ENCODE measurements around the gene UPP1.

- PRO-cap, result no peak
- RAMPAGE, long total RNA, 4 experiments, result no peak in any of the 4 experiments
Measured at GRCh38 chr7:44953227-44953609, 25.6 kb downstream of the MYO1G start.

DNA sequence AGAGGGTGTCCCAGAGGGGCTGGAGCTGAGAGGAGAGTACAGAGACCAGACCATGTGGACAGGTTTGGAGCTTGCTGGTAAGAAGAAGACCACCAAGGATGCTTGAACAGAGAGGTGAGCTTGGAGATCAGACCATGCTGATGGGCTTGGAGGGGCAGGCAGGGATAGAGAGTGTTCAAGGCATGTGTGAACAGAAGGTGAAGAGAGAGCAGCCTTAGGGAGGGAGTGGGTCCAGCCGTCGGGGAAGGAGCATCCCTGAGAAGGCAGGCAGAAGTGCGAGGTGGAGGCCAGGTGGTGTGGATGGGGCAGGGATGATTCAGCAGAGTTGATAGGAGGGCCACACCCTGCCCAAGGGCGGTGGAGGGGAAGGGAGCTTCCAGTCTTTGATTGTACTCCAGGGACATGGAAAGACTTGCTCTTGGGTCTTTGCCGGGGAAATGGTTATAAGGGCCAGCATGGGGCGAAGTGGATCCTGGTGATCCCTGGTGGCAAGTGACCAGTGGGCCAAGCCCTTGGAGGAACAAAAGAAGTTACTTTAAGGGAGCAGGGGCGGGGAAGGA lies 83.6 kb downstream of the RAMP3 start:
- PRO-cap, result no peak
- RAMPAGE, long total RNA, 4 experiments, result no peak in any of the 4 experiments

DNA sequence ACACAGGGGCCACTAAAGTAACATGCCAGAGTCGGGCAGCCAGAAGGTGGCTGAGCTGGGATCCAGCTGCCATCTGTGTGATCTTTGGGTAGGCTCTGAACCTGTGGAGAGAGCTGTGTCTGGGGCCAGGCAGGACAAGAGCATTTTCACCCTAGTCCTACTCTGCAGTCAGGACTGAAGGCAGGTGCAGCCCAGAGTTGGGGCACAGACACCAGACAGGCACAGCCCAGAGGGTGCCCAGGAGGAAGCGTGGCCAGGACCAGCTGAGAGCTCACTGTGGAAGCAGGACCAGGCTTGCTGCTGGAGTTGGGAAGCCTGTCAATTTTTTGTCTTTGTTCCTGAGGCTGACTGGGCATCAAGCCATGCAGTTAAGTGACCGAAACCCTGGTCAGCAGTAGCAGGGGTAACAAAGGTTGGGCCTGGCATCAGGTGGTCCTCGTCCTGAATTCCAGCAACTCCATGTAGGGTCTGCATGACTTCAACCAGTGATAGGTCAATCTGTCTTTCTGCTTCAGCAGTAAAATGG lies 113.6 kb downstream of the ADCY1 start:
- PRO-cap, result no peak
- RAMPAGE, long total RNA, 4 experiments, result no peak in any of the 4 experiments

DNA sequence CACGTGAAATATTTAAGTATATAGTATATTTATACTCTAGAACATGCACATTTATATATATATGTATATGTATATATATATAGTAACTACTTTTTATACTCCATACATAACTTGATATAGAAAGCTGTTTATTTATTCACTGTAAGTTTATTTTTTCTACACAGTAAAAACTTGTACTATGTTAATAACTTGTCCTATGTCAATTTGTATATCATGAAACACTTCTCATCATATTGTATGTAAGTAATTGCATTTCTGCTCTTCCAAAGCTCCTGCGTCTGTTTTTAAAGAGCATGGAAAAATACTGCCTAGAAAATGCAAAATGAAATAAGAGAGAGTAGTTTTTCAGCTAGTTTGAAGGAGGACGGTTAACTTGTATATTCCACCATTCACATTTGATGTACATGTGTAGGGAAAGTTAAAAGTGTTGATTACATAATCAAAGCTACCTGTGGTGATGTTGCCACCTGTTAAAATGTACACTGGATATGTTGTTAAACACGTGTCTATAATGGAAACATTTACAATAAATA lies 4.9 kb downstream of the IGFBP1 start:
- PRO-cap, result no peak
- RAMPAGE, long total RNA, 4 experiments, result no peak in any of the 4 experiments

DNA sequence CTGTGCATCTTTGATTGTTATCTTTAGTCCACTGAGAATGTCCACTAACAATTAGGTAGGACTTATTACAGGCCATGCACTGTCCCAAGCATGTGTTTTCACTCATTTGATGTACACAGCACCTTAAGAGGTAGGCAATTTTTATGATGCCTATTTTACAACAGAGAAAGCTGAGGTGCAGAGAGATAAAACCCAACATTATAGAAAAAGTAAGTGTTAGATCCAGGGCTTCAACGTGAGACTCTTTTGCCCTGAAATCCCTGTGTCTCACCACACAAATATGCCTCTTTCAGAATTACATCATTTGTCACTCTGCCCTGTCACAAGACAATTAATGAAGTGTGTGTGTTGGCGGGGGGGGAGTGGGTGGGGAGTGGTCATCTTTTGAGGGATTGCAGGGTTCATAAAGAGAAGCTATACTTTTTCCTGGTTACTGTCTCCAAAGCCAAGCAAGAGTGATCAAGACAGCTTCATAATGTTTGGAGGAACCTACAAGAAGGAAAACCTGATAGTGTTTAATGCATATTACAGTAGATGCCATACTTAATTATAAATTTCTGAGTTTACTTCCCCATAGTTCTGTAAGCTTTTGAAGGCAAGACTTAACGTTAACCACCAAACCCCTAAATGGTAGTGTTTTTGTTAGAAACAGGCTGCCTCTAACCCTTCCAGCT lies 637.7 kb upstream of the IGFBP3 start:
- PRO-cap, result no peak
- RAMPAGE, long total RNA, 4 experiments, result no peak in any of the 4 experiments

DNA sequence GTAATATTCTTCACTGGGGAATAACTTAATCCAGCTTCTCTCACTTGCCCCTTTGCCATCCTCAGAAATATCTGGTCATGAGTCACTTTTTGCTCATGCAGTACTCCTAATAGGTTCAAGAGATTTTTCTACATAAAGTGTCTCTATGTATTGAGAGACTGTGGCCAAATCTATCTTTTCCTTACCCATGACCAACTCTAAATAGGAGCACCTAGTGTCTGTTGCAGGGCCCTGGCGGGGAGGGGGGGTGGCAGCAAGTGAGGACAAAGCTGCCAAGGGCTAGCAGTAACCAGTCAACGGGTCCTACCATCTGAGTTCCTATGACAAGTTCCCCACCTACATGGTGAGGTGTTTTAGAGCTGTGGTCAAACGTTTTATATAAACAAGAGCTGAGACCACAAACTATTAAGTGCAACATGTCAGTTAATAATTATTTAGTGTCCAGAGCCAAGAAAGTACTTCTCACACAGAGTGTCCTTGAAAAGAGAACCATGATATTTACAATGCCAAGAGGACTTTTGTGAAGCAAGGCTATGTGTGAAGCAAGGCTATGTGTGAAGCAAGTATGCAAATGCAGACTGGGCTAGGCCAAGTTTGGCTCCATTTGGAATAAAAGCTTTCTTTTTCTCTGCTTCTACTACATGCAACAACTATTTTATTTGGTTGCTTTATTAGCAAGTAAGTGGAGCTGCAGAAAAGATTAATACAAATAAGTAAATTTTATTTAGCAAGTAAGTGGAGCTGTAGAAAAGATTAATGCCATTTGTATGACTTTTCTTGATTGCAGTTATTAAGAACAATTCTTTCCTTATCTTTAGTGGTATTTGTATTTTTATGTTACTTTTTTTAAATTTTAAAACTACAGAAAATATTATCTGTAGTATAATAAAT lies 434.6 kb downstream of the TNS3 start:
- PRO-cap, result no peak
- RAMPAGE, long total RNA, 4 experiments, result no peak in any of the 4 experiments

GRCh38 chr7:47259765-47260221 lies 322.1 kb downstream of the TNS3 start:
- PRO-cap, result no peak
- RAMPAGE, long total RNA, 4 experiments, result start-site peak on the minus strand in 3 of 4 experiments, at chr7:47259967-47260148 at its widest, 7 to 25 reads per replicate

DNA sequence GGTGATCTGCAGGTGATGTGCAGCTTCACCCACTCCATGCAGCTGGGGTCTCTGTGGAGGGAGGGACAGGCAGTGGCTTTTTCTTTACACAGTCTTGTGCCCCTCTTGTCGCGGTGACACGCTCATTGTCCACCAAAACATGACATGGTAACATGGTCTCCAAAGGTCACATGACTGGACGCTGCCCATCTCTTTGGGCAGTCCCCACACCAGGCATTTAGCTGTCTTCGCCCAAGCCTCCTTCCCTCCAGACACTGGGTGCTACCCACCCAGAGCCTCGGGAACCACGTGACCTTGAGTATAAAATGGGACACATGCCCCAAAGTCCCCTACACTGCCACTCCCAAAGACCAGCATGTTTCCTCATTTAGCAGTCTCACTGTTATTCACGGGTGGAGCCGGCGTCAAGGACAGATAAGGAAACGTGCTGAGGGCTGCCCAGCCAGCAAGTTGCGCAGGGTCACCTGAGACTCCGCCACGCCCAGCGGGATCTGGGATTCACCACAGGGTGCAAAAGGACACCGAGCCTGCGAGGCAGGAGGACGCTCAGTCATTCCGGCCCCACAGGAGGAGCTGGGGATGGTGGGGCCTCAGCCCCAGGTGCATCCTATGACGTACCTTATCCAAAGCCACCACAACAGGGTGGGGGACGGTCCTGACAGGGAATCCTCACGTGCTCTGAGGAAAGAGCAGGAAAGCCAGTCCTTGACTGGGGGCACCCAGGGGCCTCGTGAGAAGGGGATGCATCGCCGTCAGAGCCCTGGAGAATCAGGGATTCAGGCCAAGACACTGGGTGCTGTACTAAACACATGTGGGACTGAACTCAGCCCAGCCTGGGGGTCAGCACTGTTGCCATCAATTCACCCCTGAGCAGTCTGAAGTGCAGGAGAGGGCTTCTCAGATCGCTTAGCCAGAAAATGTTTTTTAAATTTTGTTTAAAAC lies 226.9 kb downstream of the TNS3 start:
- PRO-cap, result bidirectional peak, plus-strand start at position 524 of the sequence, minus-strand start at position 416 of the sequence
- RAMPAGE, long total RNA, 4 experiments, result no peak in any of the 4 experiments

DNA sequence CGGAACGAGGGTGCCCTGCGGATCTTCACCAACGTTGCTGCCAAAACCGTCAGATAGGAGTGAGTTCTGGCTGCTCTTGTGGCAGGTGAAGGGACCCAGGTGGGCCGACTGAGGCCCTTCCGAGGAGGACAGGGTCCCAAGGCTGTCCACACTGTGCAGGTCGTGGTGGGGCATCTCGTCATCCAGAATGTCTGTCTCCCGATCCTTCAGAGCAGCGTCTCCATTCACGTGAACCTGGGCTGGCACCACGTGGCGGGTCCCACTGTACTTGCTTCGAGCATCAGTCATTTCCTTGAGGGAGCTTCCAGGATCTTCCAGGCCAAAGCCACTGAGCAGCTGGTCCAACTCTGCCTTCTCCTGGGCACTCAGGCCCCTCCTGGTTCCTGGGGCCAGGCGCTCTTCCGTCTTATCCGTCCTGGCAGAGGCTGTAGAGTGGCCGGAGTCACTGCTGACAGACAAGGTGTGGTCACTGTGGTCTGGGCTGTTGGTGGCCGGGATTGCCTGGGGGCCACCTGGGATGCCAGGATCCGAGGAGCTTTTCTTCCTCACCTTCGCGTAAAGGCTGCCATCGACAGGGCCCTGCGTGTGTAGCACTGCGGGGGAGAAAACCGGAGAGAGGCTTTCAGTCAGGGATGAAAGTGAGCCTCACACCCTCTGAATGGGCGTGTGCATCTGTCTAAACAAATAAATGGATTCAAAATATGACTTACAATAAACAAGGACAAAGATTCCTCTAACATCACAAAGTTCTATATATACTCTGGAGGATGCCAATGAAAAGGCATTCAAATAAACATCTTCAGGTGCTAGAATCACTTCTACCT lies 212.7 kb downstream of the TNS3 start:
- PRO-cap, result no peak
- RAMPAGE, long total RNA, 4 experiments, result no peak in any of the 4 experiments

GRCh38 chr7:47380749-47381449 lies 201.0 kb downstream of the TNS3 start:
- PRO-cap, result bidirectional peak, plus-strand start at chr7:47381070, minus-strand start at chr7:47380847
- RAMPAGE, long total RNA, 4 experiments, result start-site peak on the minus strand in 3 of 4 experiments, at chr7:47380832-47380977 at its widest, 1,157 to 1,902 reads per replicate

DNA sequence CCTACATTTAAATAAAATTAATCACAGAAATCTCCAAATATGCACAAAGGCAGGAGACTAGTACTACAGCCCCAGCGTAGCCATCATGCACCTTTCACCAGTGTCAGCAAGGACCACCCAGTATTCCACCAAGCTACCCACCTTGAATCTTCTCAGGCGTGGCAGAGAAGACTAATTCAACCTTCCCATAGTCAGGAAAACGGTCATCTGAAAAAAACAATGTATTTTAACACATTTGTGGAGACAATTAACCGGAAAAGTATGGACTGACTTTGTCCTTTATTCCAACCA lies 181.7 kb downstream of the TNS3 start:
- PRO-cap, result no peak
- RAMPAGE, long total RNA, 4 experiments, result no peak in any of the 4 experiments

GRCh38 chr7:47453556-47454115 lies 128.3 kb downstream of the TNS3 start:
- PRO-cap, result unidirectional peak, minus-strand start at chr7:47453875
- RAMPAGE, long total RNA, 4 experiments, result no peak in any of the 4 experiments

DNA sequence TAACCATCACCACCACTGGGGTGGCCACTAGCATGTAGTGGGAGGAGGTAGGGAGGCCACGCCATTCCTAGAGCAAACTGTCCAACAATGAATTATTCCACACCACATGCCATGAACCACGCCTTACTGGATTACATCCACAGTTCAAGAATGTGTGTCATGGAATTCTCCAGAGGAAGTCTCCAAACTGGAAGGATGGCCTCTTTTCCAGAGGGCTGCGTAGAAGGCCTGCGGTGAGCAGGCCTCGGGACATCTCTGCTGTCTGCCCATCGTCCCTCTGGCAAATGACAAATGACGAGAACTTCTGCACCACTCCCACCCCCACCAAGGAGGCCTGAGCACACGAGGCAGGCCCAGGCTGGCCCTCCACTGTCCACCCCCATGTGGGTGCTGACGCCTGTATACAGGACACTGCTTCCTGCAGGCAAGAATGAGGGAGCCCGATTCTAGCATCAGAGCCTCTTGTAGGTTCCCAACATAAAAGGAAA lies 24.1 kb downstream of the TNS3 start:
- PRO-cap, result bidirectional peak, plus-strand start at position 213 of the sequence, minus-strand start at position 79 of the sequence
- RAMPAGE, long total RNA, 4 experiments, result no peak in any of the 4 experiments

- PRO-cap, result bidirectional peak, plus-strand start at chr7:48089265, minus-strand start at chr7:48088886
- RAMPAGE, long total RNA, 4 experiments, result start-site peak on the plus strand in 3 of 4 experiments, at chr7:48089153-48089269 at its widest, 8 to 20 reads per replicate
Measured at GRCh38 chr7:48088934-48089415, at the start of gene UPP1. Gene UPP1 (plus strand): TSS chr7:48089265.

DNA sequence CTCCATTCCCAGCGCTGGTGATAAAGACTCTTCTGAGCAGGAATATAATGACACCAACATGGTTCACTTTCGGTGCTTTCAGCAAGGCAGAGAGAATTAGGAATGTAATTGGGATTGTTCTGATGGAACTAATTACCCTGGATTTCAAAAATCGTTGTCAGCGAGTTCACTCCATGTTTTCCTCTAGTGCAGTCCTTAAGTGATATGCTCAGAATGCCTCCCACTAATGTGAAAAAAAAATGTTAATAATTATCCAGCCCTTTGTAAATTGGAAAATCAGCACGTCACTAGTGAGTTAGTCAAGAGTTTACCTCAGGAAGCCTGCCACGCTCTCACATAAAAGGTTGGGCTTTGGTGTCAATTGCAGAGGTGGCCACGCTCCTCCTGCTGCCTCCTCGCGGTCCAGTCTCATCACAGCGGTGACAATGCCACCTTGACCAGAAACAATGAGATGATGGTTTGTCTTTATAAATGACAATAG lies 22.5 kb downstream of the UPP1 start:
- PRO-cap, result no peak
- RAMPAGE, long total RNA, 4 experiments, result no peak in any of the 4 experiments

DNA sequence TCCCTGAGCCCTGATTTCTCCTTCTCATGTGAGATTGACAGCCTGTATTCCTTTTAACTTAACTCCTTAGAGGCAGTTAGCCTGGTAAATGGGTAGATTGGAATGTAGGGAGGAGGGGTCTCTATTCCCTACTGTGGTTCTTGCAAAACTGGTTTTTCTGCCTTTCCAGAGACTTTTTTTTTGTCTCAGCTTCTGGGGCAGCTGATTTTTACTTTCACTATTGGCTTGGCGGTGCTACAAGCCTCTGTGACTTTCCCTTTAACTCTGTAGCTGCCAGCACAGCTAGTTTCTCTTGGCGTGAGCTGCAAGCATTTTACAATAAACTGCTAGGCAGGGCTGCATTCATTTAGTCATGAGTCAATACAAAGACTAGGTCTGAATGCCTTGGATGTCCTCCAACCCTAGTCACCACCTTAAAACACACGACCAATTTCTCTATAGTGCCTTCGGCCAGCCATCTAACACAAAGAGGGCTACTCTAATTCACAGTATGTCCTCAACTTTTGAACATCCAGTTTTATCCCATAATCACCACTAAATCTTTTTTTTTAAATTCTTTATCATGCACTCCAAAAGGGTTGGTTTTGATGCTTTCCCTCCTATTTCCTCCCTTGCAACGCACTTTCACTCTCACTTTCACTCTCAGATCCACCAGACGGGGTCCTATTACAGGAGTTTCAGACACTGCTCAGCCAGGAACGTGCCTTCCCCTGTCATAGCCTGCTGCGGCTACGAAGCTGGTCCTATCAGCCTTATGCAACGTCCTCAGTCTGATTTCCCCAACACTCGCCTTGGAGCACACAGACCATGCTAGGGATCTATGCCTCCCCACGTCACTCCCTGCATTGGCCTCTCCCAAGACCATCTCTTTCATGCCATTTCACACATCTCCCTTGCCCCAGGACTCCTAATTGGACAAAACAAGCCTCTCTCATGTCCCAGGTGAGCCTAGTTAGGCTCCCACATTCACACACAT lies 23.6 kb downstream of the ZPBP start:
- PRO-cap, result no peak
- RAMPAGE, long total RNA, 4 experiments, result no peak in any of the 4 experiments

GRCh38 chr7:50092636-50092860 lies 498 bp downstream of the ZPBP start:
- PRO-cap, result no peak
- RAMPAGE, long total RNA, 4 experiments, result no peak in any of the 4 experiments

- PRO-cap, result no peak
- RAMPAGE, long total RNA, 4 experiments, result no peak in any of the 4 experiments
Measured at GRCh38 chr7:50120198-50120553, 24.5 kb downstream of the SPATA48 start.

GRCh38 chr7:50308433-50309630 lies 4.3 kb downstream of the IKZF1 start:
- PRO-cap, result no peak
- RAMPAGE, long total RNA, 4 experiments, result no peak in any of the 4 experiments

DNA sequence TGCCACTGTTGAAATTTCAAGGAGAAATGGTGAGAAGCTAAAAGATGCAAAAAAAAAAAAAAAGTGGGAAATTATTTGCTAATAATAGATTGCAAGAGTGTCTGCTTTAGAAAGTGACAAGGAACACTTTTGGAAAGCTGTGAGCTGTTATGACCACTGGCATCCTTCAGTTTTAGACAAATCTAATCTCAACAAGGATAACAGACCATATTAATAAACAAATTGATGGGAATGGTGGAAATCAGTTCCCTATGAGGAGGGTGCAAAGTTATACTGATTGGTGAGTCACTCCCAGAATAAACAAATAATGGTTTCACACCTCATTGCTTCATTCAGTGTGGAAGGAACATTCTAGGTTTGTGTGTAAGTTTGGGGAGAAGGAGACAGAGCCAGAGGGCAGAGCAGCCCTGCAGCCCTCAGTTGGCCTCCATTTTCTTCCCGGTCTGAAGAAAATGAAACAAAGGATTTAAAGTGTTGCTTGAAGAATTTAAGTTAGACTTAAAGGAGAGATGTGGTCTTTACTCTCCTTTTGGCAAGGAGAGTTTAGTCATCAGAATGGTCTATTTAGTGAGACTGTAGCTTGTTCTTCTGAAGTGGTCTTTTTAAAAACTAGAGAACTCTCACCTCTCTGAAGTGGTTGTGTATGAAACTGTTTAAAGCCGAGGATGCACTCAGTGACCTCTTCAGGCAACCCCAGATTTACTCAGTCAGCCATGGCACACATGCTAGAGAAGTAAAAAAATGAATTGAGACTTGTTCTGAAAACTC lies 27.1 kb downstream of the IKZF1 start:
- PRO-cap, result unidirectional peak, plus-strand start at position 375 of the sequence; unidirectional peak, plus-strand start at position 644 of the sequence
- RAMPAGE, long total RNA, 4 experiments, result no peak in any of the 4 experiments

Measured in Peyer's patch (tissue), 4 donors.